Measurements from ENCODE around the genes TMEM47, FAM47B and RPGR.

DNA sequence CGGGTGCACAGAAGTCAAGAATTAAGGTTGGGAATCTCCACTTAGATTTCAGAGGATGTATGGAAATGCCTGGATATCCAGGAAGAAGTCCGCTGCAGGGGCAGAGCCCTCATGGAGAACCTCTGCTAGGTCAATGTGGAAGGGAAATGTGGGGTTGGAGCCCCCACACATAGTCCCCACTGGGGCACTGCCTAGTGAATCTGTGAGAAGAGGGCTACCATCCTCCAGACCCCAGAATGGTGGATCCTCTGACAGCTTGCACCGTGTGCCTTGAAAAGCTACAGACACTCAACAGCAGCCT lies 167.2 kb downstream of the MAGEB5 start:
- PRO-cap = unidirectional peak, plus-strand start at position 77 of the sequence
- RAMPAGE, long total RNA, 4 experiments = no peak in any of the 4 experiments

GRCh38 chrX:27987805-27988004 lies 6.5 kb upstream of the DCAF8L1 start:
- PRO-cap = no peak
- RAMPAGE, long total RNA, 4 experiments = no peak in any of the 4 experiments

GRCh38 chrX:30576919-30577440 lies 586 bp downstream of the TASL start:
- PRO-cap = no peak
- RAMPAGE, long total RNA, 4 experiments = no peak in any of the 4 experiments

DNA sequence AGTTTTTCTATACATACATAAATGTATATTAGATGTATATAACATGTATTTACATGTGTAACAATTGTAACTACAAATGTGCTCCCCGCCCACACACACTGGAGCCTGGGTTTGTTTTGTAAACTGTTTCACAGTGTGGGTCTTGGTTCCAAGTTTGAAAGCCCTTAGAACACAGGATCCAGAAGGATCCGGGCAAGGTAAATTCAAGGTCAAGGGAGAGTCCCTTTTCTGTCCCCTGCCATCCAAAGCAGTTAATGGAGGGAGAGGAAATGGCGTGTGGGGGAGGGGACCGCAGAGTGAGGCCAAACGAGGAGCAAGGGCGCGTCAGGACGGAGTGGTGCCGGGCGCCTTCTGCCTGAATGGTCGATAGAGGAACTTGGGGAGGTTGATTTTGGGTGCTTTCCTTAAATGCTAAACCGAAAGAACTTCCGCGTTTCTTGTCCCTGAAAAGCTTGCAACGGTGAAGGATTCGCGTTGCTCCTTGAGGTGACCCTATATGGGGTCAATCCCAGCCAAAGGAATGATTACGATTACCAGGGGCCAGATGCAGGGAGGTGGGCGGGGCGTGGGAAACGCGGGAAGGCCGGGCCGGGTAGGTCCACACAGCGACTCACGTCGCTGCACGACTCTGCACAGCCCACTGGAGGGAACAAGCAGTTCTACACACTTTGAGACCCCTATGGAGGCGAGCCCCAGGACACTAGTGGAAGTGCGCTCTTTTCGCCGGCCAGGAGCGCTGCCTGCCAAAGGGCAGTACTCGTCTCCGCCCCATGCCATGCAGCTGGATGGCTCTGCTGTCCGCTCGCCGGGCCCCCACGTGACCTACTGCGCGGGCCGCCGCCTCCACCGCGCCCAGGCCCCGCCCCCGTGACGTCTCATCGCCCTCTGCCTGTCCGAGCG lies 623 bp upstream of the GK start:
- PRO-cap = bidirectional peak, plus-strand start at position 305 of the sequence, minus-strand start at position 365 of the sequence; bidirectional peak, plus-strand start outside the sequence, minus-strand start at position 817 of the sequence
- RAMPAGE, long total RNA, 4 experiments = no peak in any of the 4 experiments

- PRO-cap = no peak
- RAMPAGE, long total RNA, 4 experiments = no peak in any of the 4 experiments
These were observed 528.8 kb upstream of the FTHL17 start for GRCh38 chrX:31600721-31600920.

GRCh38 chrX:32343103-32343323 lies 868.3 kb downstream of the DMD start:
- PRO-cap = no peak
- RAMPAGE, long total RNA, 4 experiments = no peak in any of the 4 experiments

DNA sequence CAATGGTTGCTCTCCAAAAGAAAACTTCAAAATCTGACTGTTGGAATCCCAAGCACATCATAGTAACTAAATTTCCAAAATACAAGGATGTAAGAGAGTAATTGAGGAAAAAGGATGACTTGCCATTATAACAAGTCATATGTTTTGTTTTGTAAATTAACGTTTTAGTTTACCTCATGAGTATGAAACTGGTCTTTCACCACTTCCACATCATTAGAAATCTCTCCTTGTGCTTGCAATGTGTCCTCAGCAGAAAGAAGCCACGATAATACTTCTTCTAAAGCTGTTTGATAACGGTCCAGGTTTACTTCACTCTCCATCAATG lies 566.6 kb downstream of the DMD start:
- PRO-cap = no peak
- RAMPAGE, long total RNA, 4 experiments = no peak in any of the 4 experiments

GRCh38 chrX:33203774-33204653 lies 7.3 kb downstream of the DMD start:
- PRO-cap = no peak
- RAMPAGE, long total RNA, 4 experiments = no peak in any of the 4 experiments

- PRO-cap = no peak
- RAMPAGE, long total RNA, 4 experiments = no peak in any of the 4 experiments
These were observed 390.2 kb downstream of the FAM47A start for GRCh38 chrX:33741855-33742345.

DNA sequence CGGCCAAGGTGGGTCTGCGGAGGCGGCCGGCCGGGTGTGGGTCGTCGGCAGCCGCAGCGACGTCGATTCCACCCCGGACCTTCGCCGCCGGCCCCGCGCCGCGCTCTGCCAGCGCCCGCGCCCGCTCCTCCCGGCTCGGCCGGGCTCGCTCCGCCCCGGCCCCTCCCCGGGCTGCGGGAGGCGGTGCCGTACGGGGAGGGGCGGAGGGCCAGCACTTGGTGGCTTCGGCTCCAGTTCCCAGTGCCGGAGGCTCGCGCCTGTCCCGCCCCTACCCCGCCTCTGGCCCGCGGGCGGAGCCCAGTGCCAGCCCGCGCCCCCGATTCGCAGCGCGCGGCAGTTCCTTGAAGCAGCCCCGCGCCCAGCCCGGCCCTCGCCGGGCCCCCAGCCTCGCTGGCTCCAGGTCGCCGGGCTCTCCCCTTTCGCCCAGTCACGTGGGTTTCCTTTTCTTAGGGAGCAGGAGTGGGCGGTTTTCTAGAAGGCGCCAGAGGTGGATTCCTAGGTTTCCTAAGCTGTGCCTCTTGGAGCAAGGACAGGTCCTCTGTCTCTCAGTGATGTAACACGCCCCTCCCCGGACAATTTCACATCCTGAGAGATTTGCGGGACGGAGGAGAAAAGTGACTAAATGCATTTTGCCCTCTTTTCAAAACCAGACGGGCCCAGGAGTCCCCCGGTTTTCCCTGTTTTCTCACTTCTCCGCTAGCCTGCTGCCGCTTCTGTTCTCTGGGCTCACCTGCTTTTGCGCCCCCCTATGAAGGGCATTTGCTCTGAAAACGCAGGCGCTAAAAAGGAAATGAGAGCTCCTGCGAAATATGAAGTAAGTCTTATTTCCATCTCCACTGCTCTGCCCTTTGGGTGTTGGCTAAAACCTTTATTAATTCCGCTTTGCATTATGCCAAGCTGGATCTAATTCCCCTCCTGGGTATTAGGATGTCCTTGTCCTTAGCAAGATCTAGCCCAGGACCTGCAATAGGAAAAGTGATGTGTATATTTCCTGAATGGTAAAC lies at the start of gene TMEM47:
TSS of gene TMEM47 (minus strand) at position 107 of the 1,004 bp plus-strand sequence.
- PRO-cap = bidirectional peak, plus-strand start at position 233 of the sequence, minus-strand start at position 107 of the sequence
- RAMPAGE, long total RNA, 4 experiments = no peak in any of the 4 experiments

GRCh38 chrX:34942738-34942937 lies at the start of gene FAM47B:
FAM47B (plus strand) TSS chrX:34942796.
- PRO-cap = no peak
- RAMPAGE, long total RNA, 4 experiments = no peak in any of the 4 experiments

- PRO-cap = no peak
- RAMPAGE, long total RNA, 4 experiments = no peak in any of the 4 experiments
These were observed 35.4 kb downstream of the FAM47C start for GRCh38 chrX:37043578-37043954.

GRCh38 chrX:37573225-37573476 lies 1.7 kb downstream of the LANCL3 start:
- PRO-cap = unidirectional peak, minus-strand start at chrX:37573343
- RAMPAGE, long total RNA, 4 experiments = no peak in any of the 4 experiments

DNA sequence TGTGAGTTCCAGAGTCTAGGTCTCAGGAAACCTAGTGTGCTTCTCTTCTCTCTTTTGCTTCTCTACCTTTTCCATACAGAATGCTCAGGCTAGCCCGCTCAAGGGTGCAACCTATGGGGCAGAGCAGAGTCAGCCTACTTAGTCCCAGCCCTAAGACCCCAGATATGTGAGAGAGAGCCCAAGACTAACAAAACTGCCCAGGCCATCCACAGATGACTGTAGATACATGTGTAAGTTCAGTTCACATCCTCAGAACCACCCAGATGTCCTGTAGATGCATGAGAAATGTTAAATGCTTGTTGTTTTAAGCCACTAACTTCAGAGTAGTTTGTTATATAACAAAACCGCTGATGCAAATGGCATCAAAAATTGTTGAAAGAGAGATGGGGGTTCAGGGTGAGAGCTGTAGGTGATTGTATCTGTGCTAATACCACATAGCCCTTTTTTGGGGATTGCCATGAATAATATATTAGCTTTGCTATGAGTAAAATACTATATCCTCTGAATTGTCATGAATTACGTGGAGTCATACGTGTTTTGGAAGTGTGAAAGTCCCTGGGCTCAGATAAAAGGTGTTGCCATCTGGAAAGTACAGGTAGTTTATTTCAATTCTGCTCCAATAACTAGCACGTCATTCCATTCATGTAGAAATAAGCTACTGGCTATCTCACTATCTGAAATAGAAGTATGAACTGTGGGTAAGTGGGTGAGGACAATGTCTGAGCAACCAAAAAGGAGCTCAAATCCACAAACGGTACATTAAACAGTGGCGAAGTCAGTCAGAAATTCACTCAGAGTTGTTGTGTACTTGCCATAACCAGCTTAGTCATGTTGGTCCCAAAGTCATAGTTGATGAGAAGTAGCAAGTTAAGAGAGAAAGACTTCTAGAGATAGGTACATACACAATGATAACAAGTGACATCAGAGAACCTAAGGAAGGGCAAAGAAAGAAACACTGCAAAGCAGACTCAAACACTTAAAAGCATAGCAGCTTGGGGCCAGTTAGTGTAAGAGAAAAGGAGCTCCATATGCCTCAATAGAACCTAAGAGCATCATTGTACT lies 30.6 kb downstream of the DYNLT3 start:
- PRO-cap = no peak
- RAMPAGE, long total RNA, 4 experiments = no peak in any of the 4 experiments

DNA sequence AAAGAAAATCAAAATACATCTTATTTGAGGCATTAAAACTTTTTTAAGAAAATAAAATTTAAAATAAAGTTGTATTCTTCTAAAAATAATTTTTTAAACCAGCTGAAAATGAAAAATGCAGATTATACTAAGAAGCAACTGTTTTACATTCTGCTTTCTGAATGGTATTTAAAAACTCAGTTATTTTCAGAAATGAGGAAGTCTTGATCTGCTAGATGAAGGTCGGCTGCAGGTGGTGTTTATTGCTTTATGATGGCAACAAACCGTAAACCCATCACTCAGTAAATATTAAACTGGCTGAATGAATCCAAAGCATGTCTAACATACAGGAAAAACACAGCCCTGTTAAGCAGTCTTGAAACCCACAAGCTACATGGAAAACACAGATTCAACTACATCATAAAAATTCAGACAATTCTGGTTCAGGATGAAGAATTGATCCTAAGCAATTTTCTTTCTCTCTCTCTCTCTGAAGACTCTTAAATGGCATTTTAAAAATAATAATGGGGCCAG lies 29.3 kb downstream of the DYNLT3 start:
- PRO-cap = no peak
- RAMPAGE, long total RNA, 4 experiments = no peak in any of the 4 experiments

GRCh38 chrX:37905348-37906351 lies 58.3 kb upstream of the DYNLT3 start:
- PRO-cap = no peak
- RAMPAGE, long total RNA, 4 experiments = no peak in any of the 4 experiments

DNA sequence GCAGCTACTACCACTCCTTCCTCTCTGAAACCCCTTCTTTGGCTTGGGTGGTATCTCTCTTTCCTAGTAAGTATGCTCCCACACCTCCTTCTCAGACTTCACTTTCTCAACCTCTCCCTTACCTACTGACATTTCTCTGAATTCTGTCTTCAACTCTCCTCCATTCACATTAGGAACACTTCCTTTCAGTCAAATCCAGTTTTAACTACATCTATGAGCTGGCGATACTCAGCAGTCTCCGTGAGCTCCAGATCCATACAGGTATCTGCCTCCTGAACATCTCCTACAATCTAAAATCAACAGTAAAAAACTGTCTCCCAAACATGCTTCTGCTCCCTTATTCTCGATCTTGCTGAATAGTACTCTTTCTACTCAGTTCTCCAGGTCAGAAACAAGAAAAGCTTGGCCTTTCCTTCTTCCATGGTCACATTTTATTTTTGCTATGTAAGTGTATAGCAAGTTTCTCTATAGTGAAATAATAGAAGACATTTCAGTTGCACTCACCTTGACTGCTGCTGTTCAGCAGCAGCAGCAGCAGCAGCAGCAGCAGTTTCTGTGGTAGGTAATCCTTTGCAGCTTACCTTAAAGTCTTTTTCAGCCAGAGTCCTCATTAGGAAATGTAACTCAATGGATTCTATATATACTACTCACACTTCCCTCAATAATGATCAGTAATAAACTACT lies 44.9 kb downstream of the RPGR start:
- PRO-cap = no peak
- RAMPAGE, long total RNA, 4 experiments = no peak in any of the 4 experiments

- PRO-cap = bidirectional peak, plus-strand start at chrX:38327412, minus-strand start at chrX:38327233; bidirectional peak, plus-strand start at chrX:38327687, minus-strand start at chrX:38327474
- RAMPAGE, long total RNA, 4 experiments = start-site peak on the minus strand in 3 of 4 experiments, at chrX:38327474-38327542 at its widest, 16 to 115 reads per replicate
These were observed at the start of gene RPGR for GRCh38 chrX:38327024-38327847. RPGR (minus strand) TSS chrX:38327509.

- PRO-cap = bidirectional peak, plus-strand start at chrX:38347438, minus-strand start at chrX:38347320
- RAMPAGE, long total RNA, 4 experiments = no peak in any of the 4 experiments
These were observed 5.2 kb upstream of the OTC start for GRCh38 chrX:38347235-38347598.

GRCh38 chrX:38351235-38351759 lies 1.1 kb upstream of the OTC start:
- PRO-cap = no peak
- RAMPAGE, long total RNA, 4 experiments = no peak in any of the 4 experiments

Measured in esophagus squamous epithelium (tissue), 4 donors.